ENCODE results near the gene SFXN4.

GRCh38 chr10:117442956-117443490 is 67.8 kb upstream of the PDZD8 start:
- PRO-cap, result unidirectional peak, plus-strand start at chr10:117443129; unidirectional peak, plus-strand start at chr10:117443178
- RRBS, 2 experiments, result no CpG with 5 or more reads among the region's 12 CpGs

GRCh38 chr10:117470042-117470379 is 72.5 kb upstream of the EMX2 start:
- PRO-cap, result no peak
- RRBS, 2 experiments, result no CpG with 5 or more reads among the region's 3 CpGs

DNA sequence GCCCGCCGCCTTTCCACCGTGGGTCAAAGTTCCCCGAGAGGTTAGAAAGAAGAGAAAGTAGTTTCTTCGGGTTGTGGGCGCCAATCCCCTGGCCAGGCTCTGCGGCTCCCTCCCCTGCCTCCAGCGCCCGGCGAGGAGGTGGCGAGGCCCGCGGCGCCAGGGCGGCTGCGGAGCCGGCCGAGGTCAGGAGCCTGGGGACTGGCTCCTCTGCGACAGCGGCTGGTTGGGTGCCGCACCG is 2.6 kb downstream of the EMX2 start:
- PRO-cap, result bidirectional peak, plus-strand start at position 159 of the sequence, minus-strand start at position 101 of the sequence
- RRBS, 2 experiments, result 58 to 82% methylated on average over 11 to 14 of the region's 22 CpGs

DNA sequence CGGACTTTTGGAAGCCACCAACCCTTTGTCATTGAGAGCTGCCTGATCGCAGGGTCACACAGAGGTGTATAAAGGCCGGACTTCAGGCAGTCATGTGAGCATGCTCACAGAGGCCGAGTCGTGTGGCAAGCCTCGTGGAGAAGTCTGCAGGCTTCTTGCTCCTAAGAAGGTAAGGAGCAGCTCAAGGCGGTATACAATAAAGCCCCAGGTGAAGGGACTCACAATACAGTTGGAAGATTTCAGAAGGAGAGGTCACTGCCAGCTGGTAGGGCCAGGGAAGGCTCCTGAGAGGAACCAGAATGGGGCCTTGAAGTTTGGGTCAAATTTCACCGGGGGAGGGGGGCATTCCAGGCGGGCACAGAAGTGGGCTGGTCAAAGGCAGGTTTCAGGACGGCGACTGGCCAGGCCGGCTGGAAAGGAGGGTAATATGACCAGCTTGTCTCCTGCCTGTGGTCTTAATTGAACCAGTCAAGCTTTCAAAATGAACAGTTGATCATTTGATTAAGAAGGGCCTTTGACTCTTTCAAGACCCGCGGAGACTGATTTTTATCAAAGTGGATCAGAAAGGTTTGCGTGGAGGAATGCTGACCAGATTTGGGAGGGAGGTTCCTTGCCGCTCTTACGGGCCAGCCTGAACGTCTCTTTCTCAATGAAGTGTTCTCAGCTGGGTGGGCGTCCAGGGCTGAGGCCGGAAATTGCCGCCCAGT is 178.6 kb downstream of the EMX2 start:
- PRO-cap, result no peak
- RRBS, 2 experiments, result 20 to 58% methylated on average over 5 of the region's 21 CpGs

DNA sequence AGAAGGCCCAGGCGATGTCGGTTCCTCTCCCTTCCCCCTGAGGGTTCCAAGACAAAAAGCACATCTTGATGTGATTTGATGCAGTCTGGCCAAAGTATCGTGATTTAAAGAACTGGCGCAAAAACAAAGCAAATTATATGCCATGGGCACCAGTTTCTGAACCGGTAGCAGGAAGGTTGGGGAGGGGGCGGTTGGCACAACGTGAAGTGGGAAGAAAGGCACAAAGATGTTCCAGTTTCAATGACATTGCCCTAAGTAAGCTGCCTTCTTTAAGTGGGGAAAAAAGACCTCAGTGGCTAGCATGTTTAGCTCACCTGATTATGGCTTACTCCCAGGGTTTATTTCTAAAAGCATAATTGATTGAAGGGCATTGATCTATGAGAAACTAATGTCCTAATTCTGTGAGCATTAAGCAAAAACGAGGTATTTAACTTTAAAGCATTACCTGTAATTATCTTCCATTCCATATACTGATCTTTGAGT is 72.6 kb downstream of the FAM204A start:
- PRO-cap, result no peak
- RRBS, 2 experiments, result no CpG with 5 or more reads among the region's 8 CpGs

- PRO-cap, result no peak
- RRBS, 2 experiments, result no CpG with 5 or more reads among the region's 3 CpGs
Observed at GRCh38 chr10:118729497-118730028, 25.2 kb downstream of the CACUL1 start.

DNA sequence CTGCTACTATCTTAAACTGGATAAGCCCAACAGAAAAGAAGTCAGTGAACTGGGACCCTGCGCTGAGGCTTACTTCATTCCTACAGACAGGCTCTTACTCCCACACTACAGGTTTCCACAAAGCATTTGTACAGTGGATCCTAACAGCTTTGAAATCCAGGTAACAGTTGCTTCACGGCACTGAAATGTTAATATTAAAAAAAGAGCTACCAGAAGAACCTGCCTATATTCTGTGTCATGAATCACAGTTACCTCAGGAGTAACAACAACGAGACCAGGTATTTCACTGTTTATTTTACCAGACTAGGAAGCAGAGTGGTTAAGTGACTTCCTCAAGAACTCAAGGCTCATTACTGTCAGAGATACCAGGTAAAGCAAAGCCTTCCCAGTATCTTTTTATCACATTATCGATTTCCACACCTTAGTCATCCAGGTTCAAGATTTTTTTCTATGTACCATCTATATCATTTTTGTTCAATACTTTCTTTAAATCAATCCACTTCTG is 23.7 kb downstream of the CACUL1 start:
- PRO-cap, result no peak
- RRBS, 2 experiments, result no CpG with 5 or more reads among the region's 4 CpGs

- PRO-cap, result no peak
- RRBS, 2 experiments, result no CpG with 5 or more reads among the region's 42 CpGs
Observed at GRCh38 chr10:118760253-118760856, 5.6 kb upstream of the CACUL1 start.

DNA sequence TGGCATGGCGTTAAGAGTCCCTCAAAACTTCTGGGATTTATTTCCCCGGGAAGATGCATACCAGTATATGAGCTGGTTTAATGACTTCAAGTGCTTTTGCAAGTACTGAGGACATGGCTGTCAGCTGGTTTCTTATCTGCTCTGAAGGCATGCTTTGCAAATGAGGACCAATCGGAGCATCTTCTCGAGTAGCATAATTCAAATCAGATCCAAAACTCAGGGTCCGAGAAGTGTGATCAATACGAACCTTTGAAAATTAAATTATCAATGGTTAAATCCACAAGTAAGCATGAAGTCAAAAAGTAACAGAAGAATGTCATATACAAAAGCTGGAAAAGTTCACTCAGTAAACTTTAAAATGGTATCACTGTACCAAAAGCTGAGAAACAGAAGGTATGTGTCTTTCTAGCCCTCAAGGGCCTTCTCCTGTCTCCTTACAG is 21.4 kb downstream of the EIF3A start:
- PRO-cap, result no peak
- RRBS, 2 experiments, result no CpG with 5 or more reads among the region's 6 CpGs

DNA sequence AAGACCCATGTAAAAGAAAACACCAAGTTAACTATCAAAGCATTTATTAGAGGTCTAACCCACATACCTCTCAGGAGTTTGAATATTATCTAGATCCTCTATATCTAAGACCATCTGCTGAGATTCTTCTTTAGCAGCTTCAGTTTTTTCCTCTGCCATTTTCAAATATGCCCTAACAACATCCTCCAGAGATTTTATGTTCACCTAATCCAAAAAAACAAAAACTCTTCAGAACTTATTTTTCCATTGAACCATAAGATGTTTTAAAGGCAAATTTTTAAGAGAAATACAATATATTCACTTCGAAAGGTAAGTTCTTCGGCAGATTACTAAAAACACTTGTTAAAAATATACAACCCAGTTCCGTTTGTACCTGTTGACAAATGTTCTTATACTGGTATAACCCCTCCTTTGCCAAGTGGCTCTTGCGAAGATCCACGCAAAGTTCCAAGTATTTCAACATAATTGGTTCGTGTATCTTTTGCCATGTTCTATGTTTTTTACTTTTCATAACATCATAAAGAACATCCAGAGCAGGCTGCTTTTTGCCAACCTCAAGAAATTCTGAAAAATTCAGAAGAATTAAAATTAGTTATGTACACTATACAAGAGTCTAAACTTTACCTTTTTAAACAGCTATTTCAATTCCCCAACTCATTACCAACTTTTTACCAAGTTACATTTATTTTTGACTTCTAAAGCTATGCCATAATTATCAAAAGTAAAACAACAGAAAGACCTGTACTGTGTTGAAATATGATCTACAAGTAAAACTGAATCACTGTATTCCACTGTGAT is 7.0 kb downstream of the EIF3A start:
- PRO-cap, result no peak
- RRBS, 2 experiments, result no CpG with 5 or more reads among the region's 6 CpGs

DNA sequence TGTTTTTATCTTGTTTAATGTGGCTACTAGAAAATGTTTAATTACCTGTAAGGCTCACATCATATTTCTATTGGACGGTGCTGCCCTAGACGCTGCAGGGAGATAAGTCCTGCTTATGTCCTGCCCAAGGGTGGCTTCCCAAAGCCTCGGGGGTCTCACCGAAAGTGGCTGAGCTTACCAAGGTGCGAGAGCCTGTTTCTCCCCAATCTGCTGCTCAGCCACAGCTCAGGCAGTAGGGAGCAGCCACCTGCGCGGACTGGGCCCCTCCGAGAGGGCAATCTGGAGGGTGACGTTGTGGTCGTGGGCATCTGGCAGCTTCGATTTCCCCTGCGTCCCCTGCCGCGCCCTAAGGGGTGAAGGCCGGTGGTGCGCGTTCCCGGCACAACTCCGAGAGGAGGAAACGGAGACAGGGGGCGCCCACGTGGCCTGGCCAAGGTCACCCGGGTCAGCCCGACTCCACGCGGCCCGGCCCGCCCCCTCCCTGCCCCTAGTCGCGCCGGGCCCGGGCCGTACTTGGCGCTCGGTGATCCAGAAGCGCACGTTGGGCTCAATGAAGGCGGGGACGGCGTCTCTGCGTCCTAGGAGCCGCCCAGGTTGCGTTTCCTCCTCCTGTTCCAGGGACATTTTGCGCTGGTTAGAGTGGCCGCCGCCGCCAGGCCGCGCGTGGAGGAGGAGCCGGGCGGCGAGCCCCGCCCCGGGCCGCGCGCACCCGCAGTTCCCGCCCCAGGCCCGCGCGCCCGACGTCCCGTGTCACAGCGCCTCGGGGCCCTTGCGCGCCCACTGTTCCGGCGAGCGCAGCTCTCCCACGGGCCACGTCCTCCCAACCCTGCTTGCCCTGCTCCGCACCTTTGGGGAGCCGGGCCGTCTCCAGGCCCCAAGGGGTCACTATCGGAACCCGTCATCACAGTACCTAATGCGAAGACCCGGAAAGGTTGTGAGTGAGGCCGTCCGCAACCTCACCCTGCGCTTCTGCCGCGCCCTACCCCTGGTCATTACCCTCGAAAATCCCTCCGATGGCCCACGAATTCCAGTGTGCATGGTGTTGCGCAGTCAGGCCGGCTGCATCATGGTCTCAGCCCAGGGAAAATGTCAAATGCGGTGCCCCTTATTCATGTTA is at the start of gene SFXN4:
TSS of gene SFXN4 (minus strand) at position 691 of the 1,117 bp plus-strand sequence.
- PRO-cap, result bidirectional peak, plus-strand start at position 70 of the sequence, minus-strand start outside the sequence; bidirectional peak, plus-strand start at position 284 of the sequence, minus-strand start at position 273 of the sequence; bidirectional peak, plus-strand start at position 382 of the sequence, minus-strand start at position 338 of the sequence; bidirectional peak, plus-strand start at position 753 of the sequence, minus-strand start at position 629 of the sequence; bidirectional peak, plus-strand start at position 1,030 of the sequence, minus-strand start at position 971 of the sequence
- RRBS, 2 experiments, result 3 to 5% methylated on average over 28 of the region's 93 CpGs

DNA sequence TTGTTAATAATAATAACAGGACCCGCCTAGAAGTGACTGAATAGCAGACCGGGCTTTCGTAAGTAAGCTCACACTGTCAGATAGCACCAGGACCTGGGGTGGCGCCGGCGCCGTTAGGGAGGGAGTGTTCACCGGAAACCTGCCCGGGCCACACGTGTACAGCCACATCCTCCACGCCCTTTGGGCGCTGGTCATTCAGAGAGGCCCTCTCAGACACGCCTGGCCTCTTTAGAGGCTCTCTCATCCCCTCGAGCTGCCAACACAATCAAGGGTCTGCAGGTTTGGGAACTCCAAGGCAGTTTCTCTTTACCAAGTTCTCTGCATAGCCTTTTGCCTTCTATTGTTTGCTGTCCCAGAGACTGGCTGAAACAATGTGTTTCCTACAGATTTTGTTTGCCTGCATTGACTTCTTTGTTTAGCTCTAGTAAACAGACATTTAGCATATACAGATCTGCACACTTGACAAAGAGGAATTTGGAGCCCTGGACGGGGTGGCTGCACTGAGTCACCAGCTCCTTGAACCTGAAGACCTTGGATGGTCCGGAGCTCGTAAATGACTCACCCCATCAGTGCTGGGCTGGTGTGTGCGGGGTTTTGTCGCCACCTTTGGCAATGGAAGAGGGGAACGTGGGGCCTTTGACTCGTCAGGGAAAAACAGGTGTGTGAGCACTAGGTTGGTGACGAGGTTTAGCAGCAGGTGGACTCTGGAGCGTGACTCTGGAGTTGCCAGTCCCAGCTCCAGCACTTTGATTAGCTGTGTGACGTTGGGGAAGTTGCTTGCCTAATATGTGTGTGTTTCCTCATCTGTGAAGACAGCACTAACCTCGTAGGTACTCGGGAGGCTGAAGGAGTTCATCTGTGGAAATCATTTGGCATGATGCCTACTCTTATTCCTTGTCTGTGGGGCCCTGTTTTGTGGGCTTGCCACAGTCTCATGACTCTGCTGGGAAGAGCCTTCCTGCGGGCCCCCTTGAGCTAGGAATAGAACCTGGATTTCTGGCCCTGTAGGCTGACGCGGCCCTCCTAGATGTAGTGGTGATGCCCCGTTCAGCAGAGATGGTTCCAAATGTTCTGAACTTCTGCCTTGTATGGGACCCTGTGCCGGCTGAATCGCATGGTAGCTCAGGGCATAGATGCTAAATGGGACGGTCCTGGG is 64.1 kb downstream of the GRK5 start:
- PRO-cap, result no peak
- RRBS, 2 experiments, result 68 to 97% methylated on average over 4 of the region's 33 CpGs

DNA sequence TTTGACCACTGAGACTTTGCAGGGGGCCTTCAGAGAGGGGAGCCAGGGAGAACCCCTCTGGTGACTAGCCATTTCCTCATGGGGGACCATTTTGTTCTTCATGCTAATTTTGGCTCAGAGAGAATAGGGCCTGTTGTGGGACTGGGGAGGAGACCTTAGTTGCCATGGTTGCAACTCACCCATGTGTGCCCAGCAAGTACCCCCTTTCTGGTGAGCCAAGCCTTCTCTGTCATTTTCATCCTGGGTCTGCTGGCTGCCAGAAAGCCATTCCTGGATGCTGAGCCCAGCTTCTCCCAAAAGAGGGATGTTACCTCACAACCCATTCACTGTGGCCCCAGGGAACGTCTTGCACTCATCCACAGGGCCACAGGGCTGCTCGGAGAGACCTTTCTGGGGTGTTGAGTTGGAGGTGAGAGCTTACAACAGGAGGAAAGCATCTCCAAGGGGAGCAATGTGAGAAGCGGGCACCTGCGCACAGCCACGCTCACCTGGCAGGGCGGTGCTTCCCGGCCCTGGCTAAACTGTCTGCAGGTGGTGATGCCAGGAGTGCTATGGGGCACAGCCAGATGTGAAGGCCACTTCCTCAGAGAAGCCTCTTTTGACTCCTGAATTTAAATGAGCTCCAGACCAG is 121.0 kb downstream of the GRK5 start:
- PRO-cap, result no peak
- RRBS, 2 experiments, result no CpG with 5 or more reads among the region's 7 CpGs

DNA sequence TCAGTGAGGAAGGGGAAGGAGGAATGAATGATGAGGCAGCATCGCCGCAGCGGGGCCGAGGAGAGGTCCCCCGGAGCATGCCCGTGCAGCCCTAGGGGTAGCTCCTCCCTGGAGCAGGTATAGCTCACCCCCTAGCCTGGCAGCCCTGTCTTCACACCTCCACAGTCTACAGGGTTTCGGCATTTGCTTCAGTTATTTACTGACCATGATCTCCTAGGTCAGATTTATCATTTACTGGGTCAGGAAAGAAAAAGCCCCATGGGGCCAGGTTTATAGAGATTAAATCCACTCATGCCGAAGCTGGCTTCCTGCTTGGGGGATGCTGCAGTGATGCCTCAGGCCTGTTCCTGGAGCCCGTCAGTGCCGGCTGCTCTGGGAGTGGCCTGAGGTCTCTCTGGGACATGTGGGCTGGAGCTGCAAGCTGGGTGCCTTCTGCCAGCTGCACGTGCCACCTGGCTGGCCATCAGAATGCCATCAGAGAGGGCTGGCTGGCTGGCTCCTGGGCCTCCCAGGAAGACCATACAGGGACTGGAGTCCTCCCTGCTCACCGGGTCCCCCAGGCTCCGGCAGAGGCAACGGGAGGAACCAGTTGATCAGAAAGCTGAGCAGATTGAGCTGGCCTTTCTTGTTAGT is 138.9 kb downstream of the GRK5 start:
- PRO-cap, result no peak
- RRBS, 2 experiments, result no CpG with 5 or more reads among the region's 14 CpGs

DNA sequence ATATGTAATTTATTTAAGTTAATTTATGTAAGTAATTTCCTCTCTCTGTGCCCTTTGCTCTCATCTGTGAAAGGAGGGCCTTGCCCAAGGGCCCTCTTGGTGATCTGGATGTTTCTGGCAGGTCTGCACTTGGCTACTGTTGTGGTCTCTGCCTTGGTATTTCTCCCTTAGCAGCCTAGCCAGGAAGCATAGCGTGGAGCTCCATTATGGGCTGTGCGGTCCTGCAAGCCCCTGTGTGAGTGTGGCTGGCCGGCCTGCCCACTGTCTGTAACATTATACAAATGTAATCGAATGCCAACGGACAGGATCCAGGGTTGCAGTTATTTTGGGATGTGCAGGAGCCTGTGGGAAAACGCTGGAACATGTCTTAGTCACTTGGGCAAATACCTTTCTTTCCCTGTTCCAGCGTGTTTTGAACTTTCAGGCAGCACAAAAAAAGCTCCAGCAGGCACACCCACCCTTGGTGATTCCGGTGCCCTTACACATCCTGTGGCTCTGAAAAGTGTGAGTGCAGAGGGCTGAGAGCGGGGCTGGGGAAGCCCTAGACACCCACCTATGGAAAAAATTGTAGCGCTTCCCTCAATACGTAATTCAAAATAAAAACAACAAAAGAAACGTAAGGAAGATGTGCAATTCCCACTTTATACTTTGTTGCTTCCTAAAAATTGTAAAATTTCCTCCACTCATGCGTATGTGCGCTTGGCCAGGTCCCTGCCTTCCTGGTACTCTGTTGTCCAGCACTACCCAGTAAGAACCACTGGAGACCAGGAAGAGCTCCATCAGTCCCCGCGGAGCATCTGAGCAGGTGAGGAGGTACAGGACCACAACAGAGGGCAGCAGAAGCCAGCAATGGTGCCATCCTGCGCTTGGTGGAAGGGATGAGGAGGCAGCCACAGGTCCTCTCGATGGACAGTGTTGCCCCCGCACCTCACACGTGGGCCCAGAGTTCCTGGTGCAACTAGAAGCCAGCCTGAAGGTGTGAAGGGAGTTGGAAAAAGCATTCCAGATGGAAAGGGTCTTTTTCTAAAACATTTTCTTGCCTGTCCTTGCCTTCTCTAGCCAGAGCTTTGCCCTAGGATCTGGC is 29.7 kb downstream of the BAG3 start:
- PRO-cap, result no peak
- RRBS, 2 experiments, result no CpG with 5 or more reads among the region's 20 CpGs

- PRO-cap, result no peak
- RRBS, 2 experiments, result no CpG with 5 or more reads among the region's 10 CpGs
Observed at GRCh38 chr10:119704367-119705026, 21.4 kb upstream of the INPP5F start.

DNA sequence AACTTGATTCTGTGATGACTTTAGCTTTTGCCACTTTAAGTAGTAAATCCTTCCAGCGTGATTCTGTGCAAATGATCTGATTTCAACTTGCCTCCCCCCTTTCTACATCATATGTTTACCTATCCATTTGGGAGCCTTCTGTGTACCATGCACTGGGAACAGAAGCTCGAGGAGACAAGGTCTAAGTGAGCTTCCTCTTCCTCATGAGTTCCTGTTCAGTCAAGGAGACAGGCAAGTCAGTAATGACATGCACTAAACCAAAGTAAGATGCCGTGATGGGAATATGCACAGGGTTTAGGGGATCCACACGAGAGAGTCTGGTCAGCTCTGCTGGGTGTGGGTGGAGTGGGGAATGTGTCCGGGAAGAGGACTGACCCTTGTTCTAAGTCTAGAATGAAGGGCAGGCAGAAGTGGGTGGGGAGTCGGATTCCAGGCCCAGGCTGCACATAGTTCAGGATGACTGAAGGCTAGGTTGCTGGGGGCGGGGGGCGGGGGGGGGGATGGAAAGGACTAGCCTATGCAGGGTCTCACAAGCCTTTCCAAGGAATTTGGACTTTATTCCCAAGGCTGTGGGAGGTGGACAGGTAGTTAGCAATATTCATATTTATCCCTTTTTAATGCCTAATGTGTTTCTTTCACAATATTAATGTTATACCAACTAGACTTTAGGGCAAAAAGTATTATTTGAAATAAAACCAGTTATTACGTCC is 17.5 kb downstream of the INPP5F start:
- PRO-cap, result no peak
- RRBS, 2 experiments, result no CpG with 5 or more reads among the region's 9 CpGs

GRCh38 chr10:119789984-119790508 is 64.2 kb downstream of the INPP5F start:
- PRO-cap, result unidirectional peak, plus-strand start at chr10:119790170
- RRBS, 2 experiments, result no CpG with 5 or more reads among the region's 8 CpGs

DNA sequence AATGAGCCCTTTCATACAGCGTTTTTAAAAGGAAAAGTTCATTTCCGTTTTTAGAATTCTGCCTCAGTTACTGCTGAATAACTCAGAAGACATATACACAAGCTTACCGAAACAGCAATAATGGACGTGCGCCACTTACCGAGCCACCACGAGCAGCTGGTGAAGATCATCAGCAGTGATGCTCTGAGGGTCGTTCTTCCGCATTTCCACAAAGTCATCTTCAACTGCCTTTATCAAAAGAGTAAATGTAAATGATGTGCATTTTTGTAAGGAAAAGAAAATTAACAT is 40.8 kb downstream of the MCMBP start:
- PRO-cap, result no peak
- RRBS, 2 experiments, result no CpG with 5 or more reads among the region's 9 CpGs

DNA sequence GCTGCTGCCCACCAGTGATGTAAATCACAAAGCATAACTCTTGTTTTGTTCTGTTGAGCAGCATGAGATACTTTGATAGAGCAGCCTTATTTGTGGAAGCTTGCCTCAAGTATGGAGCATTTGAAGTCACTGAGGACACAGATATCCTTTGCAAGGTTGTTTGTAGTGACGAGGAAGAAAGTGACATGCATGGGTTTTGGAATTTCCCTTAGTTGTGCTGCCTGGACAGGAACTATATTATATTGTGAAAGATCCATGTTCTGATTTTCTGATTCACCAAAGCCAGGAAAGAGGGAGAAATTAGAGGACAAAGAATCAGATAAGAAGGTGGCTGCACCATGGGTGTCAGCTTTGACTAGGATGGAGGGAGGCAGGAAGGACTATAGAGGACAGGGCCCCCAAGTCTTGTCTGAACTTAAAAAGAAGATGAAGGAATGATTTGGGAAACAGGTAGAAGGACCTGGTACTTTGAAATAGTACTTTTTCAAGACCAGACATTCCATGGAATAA is 55.6 kb downstream of the WDR11 start:
- PRO-cap, result no peak
- RRBS, 2 experiments, result no CpG with 5 or more reads among the region's 1 CpG

Data from HEK293 (cell line).